Colon Carcinoma Metastatic in the Lung (tissue), 2 donors: ENCODE results near the gene ACP7.

GRCh38 chr19:38284263-38284745, 19.7 kb upstream of the C19orf33 start:
- PRO-cap, 2 experiments, result no peak in any of the 2 experiments

DNA sequence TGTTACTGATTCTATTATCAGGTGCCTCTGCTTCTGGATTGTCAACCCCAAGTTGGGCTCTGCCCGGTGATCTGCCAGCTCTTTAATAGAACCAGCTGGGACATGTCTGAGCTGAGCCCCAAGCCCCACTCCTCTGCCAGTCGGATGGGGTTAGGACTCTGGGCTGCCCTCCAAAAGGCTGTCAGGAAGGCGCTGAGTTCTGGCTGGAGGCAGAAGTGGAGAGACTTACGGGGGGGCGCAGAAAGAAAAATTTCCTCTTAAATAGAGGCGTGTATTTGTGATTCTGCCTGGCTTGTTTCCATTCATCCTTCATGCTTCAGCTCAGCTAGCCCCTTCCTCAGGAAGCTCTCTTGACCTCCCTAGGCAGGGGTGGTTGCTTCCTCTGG, 1.0 kb upstream of the KCNK6 start:
- PRO-cap, 2 experiments, result no peak in any of the 2 experiments

DNA sequence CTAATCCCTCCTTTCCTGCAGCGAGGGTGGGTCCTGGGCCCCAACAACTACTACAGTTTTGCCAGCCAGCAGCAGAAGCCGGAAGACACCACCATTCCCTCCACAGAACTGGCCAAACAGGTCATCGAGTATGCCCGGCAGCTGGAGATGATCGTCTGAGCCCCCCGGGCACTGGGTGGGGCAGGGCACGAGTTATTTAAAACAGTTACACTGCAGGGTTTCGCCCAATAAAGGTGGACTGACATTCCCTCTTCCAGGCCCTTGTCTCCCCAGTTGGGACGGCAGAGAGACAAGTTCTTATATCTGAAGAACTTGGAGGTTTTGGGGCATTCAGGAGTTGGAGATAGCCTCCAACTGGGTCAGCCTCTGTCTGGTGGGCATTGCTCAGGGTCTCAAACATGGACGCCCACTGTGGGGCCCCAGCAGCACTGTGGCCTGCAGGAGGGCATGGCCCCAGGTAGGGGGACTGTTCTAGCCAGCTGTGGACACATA, 4.6 kb downstream of the GGN start:
- PRO-cap, 2 experiments, result no peak in any of the 2 experiments

DNA sequence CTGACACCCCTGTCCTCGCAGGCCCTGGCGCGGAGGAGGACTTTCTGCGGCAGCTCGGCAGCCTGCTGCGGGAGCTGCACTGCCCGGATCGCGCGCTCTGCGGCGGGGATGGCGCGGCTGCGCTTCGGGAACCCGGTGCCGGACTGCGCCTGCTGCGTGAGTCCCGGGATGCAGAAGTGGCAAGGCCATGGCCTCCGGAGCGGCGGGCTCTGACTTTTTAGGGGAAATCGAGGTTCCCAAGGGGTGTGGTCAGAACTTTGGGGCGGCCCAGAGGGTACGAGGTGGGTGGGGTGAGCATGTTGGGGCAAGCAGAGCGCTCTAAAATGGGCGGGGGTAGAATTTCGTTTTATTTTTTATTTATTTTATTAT, 630 bp downstream of the FAM98C start:
- PRO-cap, 2 experiments, result peak in 1 of 2 experiments; most common minus-strand start position 189 of the sequence (in 1)

- PRO-cap, 2 experiments, result no peak in any of the 2 experiments
Observed at GRCh38 chr19:38579993-38580650, 37.6 kb downstream of the MAP4K1 start.

DNA sequence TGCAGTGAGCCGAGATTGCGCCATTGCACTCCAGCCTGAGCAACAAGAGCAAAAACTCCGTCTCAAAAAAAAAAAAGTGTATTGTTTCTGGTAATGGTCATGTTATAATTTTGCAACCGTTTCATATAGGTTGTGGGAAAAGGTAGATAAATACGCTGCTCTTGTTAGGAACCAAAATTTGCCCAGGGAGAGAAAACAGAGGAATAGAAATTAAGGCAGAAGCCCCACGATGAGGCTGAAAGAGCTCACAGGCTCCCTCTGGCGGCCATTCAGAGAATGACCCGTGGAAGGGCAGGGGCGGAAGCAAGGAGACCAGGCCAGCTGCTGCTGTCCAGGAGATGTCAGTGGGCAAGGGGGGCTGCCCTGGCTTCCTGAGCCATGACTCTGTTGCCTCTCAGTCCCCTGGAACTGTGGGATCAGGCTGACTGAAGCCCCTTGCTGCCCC, 12.9 kb upstream of the ACTN4 start:
- PRO-cap, 2 experiments, result no peak in any of the 2 experiments

GRCh38 chr19:38650150-38650647, 2.8 kb downstream of the ACTN4 start:
- PRO-cap, 2 experiments, result peak in 2 of 2 experiments; most common plus-strand start chr19:38650353 (in 1); most common minus-strand start chr19:38650250 (in 2)

DNA sequence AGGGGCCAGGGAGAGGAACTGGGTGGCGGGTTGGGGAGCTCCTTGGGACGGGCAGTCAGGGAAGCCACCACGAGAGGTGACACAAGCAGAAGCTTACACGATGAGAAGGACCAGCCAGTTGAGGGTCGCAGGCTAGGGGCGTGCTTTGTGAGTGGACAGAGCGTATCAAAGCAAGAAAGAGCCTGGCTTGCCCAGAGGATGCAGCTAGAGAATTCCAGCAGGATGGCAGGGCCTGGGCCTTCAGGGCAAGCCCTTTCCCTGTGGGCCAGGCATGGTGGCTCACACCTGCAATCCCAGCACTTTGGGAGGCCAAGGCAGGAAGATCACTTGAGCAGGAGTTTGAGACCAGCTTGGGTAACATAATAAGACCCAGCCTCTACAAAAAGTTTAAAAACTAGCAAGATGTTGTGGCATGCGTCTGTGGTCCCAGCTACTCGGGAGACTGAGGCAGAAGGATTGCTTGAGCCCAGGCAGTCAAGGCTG, 40.5 kb downstream of the CAPN12 start:
- PRO-cap, 2 experiments, result no peak in any of the 2 experiments

GRCh38 chr19:38704335-38705438, 39.6 kb downstream of the CAPN12 start:
- PRO-cap, 2 experiments, result no peak in any of the 2 experiments

GRCh38 chr19:38715532-38716011, 28.7 kb downstream of the CAPN12 start:
- PRO-cap, 2 experiments, result no peak in any of the 2 experiments

DNA sequence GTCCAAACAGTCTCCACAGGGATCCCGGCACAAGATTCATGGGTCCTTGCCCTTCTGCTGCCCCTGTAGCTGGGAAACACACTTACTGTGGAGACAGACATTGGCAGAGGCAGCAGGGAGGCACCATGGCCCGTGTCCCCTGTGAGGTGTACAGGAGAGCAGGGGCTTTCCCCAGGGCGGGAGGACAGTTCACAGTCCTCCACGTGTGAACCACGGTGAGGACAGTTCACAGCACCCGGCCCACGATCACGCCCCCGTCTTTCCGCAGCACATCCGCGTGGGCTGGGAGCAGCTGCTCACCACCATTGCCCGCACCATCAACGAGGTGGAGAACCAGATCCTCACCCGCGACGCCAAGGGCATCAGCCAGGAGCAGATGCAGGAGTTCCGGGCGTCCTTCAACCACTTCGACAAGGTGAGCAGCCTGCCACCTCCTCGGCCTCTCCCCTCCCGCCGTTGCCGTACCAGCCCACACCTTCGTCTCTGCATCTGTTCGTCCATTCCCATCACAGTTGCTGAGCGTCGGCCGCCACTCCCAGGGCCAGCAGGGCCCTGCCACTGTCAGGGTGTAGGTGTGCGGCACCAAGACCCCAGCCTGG, 17.5 kb downstream of the CAPN12 start:
- PRO-cap, 2 experiments, result no peak in any of the 2 experiments

DNA sequence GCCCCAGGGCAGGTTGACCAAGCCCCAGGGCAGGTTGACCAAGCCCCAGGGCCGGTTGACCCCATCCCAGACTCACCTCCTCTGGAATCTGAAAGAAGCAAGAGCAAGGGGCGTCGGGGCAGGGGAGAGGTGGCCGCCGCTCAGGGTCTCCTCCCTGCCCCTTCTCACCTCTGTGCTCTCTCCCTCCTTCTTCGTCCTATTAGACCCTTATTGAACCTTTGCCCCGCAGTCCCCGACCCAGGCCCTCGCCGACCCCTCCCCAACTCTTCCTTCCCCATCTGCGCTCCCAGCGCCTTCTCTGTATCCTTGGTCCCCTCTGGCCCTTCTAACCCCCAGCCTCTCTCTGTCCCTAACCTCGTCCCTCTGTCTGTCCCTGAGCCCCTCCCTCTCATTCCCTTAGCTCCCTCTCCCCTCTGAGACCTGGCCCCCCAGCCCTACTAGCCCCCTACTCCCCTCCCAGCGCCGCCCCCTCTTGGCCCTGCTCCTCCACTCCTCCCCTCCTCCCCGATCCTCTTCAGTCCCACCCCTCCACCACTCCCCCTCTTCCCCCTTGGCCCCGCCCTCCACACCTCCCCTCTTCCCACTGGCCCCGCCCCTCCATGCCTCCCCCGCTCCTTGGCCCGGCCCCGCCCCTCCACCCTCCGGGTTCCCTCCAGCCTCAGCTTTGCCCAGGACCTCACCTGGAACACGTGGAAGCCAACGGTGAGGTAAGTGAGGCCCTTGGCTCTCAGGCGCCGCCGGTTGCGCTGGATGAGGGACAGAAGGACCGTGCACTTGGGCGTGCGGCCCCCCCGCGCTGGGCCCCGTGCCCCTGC, 7.6 kb downstream of the CAPN12 start:
- PRO-cap, 2 experiments, result peak in 2 of 2 experiments; most common plus-strand start position 690 of the sequence (in 1); most common minus-strand start position 498 of the sequence (in 1)

GRCh38 chr19:38752691-38753669, 8.7 kb upstream of the CAPN12 start:
- PRO-cap, 2 experiments, result no peak in any of the 2 experiments

DNA sequence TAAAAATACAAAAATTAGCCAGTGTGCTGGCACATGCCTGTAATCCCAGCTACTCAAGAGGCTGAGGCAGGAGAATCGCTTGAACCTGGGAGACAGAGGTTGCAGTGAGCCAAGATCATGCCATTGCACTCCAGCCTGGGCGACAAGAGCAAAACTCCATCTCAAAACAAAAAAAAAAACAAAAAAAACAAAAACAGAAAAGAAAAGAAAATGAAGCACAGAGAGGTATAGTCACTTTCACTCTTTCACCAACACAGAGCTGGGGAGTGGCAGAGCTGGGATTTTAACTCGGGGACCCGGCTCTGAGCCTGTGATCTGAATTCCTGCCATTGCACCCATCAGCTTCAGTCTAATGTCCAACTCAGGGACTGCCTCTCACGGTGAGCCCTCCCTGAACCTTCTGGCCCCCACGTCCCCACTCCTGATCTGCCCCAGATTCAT, 874 bp downstream of the LGALS4 start:
- PRO-cap, 2 experiments, result no peak in any of the 2 experiments

DNA sequence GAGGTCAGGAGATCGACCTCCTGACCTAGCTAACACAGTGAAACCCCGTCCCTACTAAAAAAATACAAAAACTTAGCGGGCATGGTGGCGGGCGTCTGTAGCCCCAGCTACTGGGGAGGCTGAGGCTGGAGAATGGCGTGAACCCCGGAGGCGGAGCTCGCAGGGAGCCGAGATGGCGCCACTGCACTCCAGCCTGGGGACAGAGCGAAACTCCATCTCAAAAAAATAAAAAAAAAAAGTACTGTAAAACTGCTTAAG, 1.3 kb upstream of the ECH1 start:
- PRO-cap, 2 experiments, result no peak in any of the 2 experiments

- PRO-cap, 2 experiments, result no peak in any of the 2 experiments
Observed at GRCh38 chr19:38841814-38843053, 7.6 kb downstream of the HNRNPL start.

GRCh38 chr19:38851697-38852214, 2.0 kb upstream of the HNRNPL start:
- PRO-cap, 2 experiments, result peak in 2 of 2 experiments; most common plus-strand start chr19:38852103 (in 2); most common minus-strand start chr19:38851908 (in 2)

GRCh38 chr19:38893225-38894356, 5.8 kb downstream of the SIRT2 start:
- PRO-cap, 2 experiments, result no peak in any of the 2 experiments

GRCh38 chr19:38974678-38974941, 932 bp downstream of the FBXO17 start:
- PRO-cap, 2 experiments, result no peak in any of the 2 experiments

DNA sequence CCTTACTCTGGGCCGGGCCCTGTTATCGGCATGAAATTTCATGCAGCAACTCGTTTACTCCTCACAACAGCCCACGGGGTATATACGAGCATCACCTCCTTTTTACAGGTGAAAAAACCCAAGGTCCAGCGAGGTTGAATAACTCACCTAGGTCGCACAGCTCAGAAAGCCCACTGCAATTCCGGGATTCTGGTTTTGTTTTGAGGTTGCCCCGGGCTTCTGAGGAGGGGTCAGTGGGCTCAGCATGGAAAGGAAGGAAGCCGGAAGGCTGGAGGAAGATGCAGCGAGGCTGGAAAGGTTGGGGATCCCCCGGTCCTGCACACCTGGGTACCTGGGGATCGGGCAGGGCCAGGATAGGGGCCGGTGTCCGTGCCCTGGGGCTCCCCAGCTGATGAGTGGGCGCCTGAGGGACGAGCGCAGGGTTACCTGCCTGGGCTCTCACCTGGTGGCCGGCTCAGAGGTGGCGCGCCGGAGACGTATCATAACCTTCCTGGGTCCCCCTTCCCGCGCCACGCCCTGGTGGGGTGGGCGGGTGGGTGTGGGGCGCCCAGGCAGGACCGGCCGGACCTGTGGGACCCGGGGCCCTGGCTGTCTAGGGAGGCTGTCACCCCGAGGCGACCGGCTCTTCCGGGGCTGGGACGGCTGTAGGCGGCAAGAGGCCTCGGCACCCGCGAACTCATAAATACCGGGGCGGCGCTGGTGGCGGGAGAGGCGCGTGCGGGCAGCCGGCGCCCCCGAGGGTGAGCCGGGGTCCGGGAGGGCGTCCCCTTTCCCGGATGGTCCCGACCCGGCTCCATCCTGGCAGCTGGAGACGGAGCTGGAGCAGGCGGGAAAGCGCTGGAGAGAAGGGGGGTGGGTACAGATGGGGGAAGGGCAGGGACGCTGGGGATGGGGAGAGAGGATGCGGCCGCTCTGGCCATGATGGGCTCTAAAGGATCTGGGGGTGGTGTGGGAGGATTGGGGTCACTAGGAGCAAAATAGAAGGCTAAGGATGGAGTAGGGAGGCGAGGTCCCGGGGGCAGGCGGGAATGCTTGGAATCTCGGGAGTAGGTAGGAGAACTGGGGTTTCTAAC, at the start of gene ACP7:
Gene ACP7 (plus strand): TSS at position 708 of the 1,073 bp plus-strand sequence.
- PRO-cap, 2 experiments, result no peak in any of the 2 experiments